AG08470 (cell line): ENCODE results near the gene NUTM2E.

GRCh38 chr10:79087368-79088776 lies 19.1 kb downstream of the ZMIZ1 start:
- RRBS, result no CpG with 5 or more reads among the region's 21 CpGs

GRCh38 chr10:79116750-79117346 lies 48.1 kb downstream of the ZMIZ1 start:
- RRBS, result no CpG with 5 or more reads among the region's 8 CpGs

- RRBS, result no CpG with 5 or more reads among the region's 10 CpGs
Measured at GRCh38 chr10:79137176-79137814, 68.5 kb downstream of the ZMIZ1 start.

- RRBS, result no CpG with 5 or more reads among the region's 20 CpGs
Measured at GRCh38 chr10:79137833-79138565, 69.2 kb downstream of the ZMIZ1 start.

GRCh38 chr10:79159623-79160213 lies 91.0 kb downstream of the ZMIZ1 start:
- RRBS, result no CpG with 5 or more reads among the region's 16 CpGs

GRCh38 chr10:79182428-79183376 lies 113.9 kb downstream of the ZMIZ1 start:
- RRBS, result no CpG with 5 or more reads among the region's 18 CpGs

- RRBS, result no CpG with 5 or more reads among the region's 15 CpGs
Measured at GRCh38 chr10:79184024-79184813, 115.5 kb downstream of the ZMIZ1 start.

- RRBS, result no CpG with 5 or more reads among the region's 3 CpGs
Measured at GRCh38 chr10:79238553-79238981, 108.7 kb upstream of the PPIF start.

DNA sequence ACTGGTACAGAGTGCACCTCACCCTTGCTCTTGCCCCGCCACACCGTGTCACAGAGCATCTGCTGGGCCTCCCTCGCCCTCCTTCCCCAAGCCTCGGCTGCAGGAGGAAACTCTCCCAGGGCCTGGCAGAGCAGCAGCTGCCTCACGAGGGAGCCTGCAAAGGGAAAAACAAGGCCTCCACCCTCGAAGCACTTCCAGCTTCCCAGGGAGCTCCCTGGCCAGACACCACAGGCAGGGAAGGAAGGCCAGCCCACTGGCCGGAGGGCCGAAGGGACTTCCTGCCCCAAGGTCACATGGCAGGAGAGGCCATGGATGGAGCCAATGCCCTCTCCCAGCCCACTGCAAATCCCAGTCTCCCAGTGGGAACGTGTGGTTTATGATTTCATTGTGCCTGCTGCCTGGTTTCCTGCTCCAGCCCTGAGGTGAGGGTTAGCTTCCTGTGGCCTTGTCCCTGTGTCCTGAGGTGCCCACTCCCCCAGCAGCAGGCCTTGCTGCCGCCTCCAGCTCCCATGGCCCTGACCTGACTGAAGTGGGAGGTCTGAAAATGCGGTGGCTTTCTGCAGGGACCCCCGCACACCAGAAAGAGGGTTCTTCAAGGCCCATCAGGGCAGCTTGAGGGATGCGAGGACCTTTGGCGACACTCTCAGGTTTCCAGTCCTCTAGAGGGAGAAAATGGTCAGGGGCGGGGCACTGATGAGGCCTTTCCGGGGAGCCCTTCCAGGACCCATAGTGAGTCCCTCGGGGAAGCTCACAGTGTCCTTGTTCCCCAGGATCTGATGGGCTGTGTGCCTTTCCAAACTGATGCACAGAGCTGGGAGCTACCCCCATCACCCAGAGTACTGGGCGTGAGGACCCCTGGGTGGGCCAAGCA lies 100.4 kb upstream of the PPIF start:
- RRBS, result no CpG with 5 or more reads among the region's 18 CpGs

DNA sequence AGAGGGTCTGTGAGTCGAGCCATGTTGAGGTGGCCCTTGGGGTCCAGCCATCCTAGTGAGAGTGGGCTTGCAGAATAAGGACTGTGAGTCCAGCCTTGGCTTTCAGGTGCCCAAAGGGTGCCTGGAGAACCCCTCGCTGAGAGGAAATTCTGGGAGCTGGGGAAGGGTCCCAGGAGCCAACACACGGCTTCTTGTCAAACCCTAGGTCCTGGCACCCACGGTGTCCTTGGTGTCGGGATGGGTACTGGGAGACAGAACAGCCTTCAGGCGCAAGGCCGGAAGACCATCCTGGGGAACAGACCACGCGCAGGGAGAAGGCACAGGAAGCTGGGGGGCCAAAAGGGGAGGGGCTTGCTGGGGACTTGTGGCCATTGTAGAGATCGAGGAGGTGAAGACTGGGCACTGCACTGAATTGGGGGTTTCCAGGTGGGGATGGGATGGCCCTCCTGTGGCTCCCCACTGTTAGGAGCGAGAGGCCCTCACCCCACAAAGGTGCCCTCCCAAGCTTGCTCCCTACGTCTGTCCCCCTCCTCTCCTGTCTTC lies 96.5 kb upstream of the PPIF start:
- RRBS, result no CpG with 5 or more reads among the region's 12 CpGs

GRCh38 chr10:79253235-79253915 lies 93.9 kb upstream of the PPIF start:
- RRBS, result no CpG with 5 or more reads among the region's 12 CpGs

GRCh38 chr10:79286117-79287059 lies 60.9 kb upstream of the PPIF start:
- RRBS, result no CpG with 5 or more reads among the region's 27 CpGs

GRCh38 chr10:79296081-79296977 lies 50.9 kb upstream of the PPIF start:
- RRBS, result 98% methylated on average over 4 of the region's 23 CpGs

DNA sequence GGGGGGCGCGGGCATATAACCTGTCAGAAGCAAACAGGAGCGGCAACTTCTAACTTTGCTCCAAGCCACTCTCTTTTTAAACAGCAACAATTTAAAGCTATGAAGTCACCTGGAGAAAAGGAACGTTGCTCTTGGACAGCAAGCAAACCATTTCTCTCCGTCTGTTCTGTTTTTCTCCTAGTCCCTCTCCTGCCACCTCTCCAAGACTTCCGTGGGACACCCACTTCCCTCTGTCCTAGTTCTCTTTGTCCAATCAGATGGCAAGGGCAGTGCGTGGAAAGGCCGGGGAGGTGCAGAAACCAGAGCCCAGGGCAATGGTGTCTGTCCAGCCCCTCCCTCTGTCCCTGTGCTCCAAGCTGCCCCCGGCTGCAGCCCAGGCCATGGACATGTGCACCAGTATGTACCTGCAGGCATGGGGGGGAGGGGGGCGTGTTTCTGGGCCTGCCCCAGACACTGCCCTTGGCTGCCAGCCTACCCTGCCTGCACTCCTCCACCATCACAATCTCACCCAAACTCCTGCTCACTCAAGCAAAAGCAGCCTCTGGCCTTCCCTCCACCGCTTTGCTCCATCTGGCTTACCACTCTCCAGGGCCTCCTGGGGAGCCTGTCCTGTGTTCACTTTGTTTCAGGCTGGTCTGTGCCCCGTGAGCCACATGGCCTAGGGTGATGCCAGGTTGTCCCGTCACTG lies 33.5 kb upstream of the PPIF start:
- RRBS, result 93% methylated on average over 2 of the region's 13 CpGs

DNA sequence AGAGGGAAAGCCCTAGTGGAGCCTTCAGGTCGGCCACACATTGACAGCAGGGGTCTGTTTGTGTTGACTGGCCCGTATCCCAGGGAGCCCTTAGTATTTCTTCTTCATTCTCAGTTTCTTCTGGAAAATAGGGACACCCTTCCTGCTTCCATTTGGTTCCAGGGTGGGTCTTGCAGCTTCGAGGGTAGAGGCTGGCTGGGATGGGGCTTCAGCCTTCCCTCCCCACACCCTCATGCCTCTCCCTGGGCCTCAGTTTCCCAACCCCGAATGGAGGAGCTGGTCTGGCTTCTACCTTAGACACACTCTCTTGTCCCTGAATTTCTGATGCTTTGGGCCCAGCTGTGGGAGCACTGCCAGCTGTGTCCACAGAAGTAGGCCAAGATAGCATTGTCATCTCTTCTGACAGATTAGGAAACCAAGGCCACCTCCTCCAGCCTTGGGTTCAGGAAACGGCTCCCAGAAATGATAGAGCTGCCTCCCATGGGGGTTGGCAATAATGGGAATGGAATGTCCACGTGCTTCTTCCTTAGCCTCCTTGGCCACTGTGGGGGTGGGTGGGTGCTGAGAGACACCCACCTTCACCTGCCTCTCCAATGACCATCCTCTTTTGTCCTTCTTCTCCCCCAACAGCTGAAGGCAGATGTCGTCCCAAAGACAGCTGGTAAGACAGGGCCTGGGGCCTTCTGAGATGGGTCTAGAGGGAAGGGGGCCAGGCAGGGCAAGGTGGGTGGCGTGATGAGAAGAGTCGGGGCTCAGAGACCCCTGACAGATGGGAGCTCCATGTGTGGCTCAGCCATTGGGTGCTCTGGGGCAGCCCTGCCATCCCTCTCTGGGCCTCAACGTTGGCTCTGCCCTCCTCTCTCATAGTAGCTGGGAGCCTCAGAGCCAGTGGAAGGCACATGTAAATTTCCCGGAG lies 1.4 kb downstream of the PPIF start:
- RRBS, result no CpG with 5 or more reads among the region's 11 CpGs

DNA sequence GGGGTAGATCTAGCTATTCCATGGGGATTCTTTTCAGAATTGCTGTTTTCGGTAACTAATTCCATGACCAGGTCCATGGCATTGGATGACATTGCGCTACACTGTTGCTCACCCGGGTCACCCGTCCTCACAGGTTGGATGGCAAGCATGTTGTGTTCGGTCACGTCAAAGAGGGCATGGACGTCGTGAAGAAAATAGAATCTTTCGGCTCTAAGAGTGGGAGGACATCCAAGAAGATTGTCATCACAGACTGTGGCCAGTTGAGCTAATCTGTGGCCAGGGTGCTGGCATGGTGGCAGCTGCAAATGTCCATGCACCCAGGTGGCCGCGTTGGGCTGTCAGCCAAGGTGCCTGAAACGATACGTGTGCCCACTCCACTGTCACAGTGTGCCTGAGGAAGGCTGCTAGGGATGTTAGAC lies 6.3 kb downstream of the PPIF start:
- RRBS, result no CpG with 5 or more reads among the region's 13 CpGs

GRCh38 chr10:79358689-79359501 lies 11.6 kb downstream of the PPIF start:
- RRBS, result no CpG with 5 or more reads among the region's 9 CpGs

DNA sequence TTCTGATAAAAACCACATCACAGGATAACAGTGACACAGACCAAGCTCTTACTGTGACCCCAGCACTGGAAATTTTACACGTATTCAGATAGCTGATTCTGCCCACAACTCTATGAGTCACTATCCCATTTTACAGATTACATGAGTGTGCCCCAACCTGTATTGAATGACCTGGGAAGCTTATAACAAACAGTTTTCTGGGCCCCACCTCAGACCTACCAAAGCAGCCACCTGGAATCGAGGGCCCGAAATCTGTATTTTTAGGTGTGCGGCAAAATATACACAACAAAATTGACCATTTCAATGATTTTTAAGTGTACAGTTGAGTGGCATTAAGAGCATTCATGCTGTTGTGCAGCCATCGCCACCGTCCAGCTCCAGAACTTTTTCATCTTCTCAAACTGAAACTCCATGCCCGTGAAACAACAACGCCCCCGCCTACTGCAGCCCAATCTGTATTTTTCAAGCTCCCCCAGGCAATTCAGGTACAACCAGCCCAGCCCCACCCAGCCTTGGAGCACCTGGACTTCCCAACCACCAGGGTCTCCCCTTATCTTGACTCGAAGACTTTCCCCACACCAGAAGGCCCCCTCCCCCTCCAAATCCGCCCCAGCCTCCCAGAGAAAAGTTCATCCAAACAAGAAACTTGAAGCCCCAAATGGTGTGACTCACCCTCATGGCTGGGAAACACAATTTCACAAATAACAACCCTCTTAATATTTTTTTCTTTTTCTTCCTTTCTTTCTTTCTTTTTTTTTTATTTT lies 10.8 kb downstream of the ZCCHC24 start:
- RRBS, result no CpG with 5 or more reads among the region's 11 CpGs

DNA sequence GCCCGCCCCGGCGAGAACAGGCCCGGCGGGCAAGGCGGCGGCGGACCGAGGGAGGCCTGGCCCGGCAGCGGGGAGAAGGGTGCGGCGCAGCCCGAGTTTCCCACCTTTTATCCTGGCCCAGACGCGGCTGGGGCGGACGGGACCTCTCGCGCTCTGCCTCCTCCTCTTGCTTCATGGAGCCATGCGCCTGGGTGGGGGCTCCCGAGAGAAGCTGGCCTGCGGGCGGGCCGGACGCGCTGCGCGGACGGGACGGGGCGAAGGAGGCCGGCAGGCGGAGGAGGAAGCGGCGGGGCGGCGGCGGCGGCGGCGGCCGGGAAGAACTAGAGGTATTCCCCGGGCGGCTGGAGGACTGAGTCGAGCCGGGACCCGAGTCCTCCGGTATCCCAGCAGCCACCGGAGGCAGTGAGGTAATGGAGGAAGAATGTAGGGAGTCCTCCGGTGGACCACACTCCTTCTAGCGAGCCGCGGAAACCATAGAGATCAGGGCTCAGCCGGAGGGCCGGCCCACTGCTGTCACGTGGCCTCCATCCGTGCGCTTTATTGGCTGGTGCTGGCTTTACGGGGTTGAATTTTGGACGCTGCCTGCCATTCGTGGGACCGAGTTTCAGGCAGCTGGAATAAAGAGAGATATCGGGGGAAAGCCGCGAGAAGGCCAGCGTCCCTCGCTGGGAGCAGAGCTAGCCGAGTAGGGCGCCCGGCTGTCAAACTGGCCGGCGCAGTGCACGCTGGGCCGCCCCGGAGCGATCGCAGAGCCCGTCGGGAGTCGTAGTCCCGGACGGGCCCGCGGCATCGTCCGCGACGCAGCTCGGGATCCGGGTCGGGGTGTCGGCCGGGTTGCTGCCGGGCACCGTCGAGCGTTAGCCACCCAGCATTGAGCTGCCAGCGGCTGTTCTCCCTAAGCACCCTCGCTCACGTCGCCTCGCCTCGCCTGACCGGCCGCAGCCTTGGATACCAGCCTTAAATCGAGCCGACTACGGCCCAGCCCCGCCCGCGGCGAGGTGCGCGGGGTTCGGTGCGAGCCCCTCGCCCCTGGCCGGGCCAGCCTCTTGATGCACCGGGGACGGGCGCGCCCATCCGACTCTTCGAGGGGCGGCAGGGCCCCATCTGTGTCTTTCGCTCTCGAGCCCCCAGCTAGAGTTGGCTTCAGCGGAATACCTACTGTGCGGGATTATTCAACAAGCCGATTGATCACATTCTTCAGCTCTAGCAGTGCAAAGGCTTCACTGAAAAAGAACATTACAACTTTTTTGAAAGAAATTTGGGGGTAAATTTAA lies at the start of gene NUTM2E:
TSS of gene NUTM2E (plus strand) at position 646 of the 1,274 bp plus-strand sequence.
- RRBS, result 3% methylated on average over 4 of the region's 131 CpGs

DNA sequence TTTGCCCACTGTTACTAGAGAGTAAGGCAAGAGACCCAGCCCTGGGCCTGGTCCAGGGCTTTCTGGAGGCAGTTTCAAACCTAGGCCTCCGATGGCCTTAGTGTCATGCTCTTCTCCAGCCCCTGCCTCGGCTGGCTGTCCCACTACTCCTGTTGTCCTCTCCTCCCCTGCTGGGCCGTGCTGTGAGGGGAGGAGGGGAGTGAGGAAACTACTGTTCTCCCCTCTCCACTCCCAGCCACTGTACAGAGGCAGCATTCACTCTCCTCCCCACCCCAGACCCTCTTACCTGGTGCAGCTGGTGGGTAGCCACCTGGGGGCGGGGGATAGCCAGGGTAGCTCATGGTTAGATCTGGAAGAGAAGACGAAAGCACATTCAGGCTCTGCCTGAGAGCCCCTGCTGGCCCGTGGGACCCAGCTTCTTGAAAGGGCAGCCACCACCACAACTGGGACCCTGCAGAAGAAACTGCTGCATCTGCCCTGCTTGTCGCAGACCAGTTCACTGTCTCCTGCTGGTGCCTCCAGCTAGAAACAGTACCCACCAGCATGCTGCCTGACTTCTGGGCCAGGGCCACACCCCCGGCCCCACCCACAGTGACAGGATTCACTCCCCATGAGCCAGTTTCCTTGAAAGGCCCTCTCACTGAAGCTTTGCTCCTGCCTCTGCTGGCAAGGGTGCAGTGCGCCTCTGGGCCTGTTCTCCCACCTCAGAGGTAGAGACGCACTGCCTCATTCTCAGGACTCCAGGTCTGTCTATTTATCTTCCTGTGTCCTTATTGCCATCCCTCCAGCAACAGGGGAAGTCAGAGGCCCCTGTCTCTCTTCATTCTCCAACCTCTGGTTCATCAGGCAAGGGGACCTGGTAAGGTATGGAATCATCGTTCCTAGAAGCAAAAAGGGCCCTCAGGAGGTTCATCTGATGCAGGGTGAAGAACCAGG lies 32.5 kb downstream of the ANXA11 start:
- RRBS, result no CpG with 5 or more reads among the region's 11 CpGs